ENCODE data around the gene GNG4.

- RAMPAGE, long total RNA: no peak
- RRBS: no CpG with 5 or more reads among the region's 2 CpGs
PRO-cap:
- standard: no peak
- CoPRO, capped RNA only, 2 experiments: no peak in any of the 2 experiments
- CoPRO, capped and uncapped RNA, 2 experiments: no peak in any of the 2 experiments
- CoPRO, uncapped RNA only, 2 experiments: no peak in any of the 2 experiments
CAGE:
- cytosol, long polyA plus RNA: no peak
- long polyA plus RNA: no peak
- nucleolus, long total RNA: no peak
- nucleus, long polyA plus RNA: no peak
These were observed 25.5 kb downstream of the ARID4B start for GRCh38 chr1:235302396-235302956.

GRCh38 chr1:235309640-235310420 is 18.1 kb downstream of the ARID4B start:
- RAMPAGE, long total RNA: no peak
- RRBS: no CpG with 5 or more reads among the region's 8 CpGs
PRO-cap:
- standard: no peak
- CoPRO, capped RNA only, 2 experiments: no peak in any of the 2 experiments
- CoPRO, capped and uncapped RNA, 2 experiments: no peak in any of the 2 experiments
- CoPRO, uncapped RNA only, 2 experiments: no peak in any of the 2 experiments
CAGE:
- cytosol, long polyA plus RNA: no peak
- long polyA plus RNA: no peak
- nucleolus, long total RNA: no peak
- nucleus, long polyA plus RNA: no peak

DNA sequence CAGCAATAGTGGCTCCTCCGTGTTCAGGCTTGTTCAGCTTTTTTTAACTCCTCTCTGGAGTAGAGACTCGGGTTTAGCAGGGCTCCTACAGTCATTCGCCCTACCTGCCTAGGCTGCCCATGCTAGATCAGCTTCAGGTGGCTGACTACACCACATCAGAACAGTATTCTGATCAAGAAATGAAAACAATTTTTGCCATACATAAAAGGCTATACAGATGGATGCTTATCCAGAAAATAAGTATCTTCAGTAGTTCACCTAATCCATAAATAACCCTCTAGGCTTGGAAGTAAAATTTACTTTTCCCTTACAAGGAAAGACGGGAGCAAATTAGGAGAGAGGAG is 14.6 kb downstream of the ARID4B start:
- RAMPAGE, long total RNA: no peak
- RRBS: no CpG with 5 or more reads among the region's 4 CpGs
PRO-cap:
- standard: no peak
- CoPRO, capped RNA only, 2 experiments: no peak in any of the 2 experiments
- CoPRO, capped and uncapped RNA, 2 experiments: no peak in any of the 2 experiments
- CoPRO, uncapped RNA only, 2 experiments: no peak in any of the 2 experiments
CAGE:
- cytosol, long polyA plus RNA: no peak
- long polyA plus RNA: no peak
- nucleolus, long total RNA: no peak
- nucleus, long polyA plus RNA: no peak

DNA sequence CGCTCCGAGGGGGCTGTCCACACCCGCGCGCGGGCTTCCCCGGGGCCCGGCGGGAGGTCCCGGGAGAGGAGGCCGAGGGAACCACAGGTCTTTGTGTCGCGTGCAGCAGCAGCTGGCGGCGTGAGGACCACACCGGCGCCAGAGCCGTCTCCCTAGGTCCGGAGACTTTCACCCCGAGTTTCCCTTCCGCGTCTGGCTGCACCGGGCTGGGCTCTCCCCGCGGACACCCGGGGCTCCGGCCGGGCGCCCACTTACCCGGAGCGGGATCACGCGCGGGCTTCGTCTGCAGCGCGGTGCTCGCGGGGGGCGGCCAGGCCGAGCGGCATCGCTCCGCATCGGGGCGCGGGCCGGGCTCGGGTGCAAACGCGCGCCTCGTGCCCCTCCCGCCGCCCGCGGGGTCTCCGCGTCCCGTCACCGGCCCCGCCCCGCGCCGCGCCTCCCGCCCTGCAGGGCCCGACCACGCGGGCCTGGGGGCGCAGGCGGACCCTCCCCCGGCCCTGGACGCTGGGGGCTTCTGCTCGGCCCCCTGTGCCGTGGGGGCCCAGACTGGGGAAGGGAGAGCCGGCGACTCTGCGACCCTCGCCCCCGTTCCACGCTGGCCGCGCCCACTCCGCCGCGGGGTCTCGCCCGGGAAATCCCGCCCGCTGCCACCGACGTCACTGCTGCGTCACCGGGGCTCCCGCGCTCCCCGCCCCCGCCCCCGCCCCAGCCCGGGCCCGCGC is at the start of gene GNG4:
Gene GNG4, minus strand, starts transcription at position 378 of the 722 bp plus-strand sequence.
- RAMPAGE, long total RNA: no peak
- RRBS: 50% methylated on average over 86 of the region's 103 CpGs
PRO-cap:
- standard: no peak
- CoPRO, capped RNA only, 2 experiments: no peak in any of the 2 experiments
- CoPRO, capped and uncapped RNA, 2 experiments: no peak in any of the 2 experiments
- CoPRO, uncapped RNA only, 2 experiments: no peak in any of the 2 experiments
CAGE:
- cytosol, long polyA plus RNA: no peak
- long polyA plus RNA: no peak
- nucleolus, long total RNA: no peak
- nucleus, long polyA plus RNA: no peak

GRCh38 chr1:235938535-235939266 is 72.0 kb upstream of the LYST start:
- RAMPAGE, long total RNA: no peak
- RRBS: no CpG with 5 or more reads among the region's 7 CpGs
PRO-cap:
- standard: no peak
- CoPRO, capped RNA only, 2 experiments: no peak in any of the 2 experiments
- CoPRO, capped and uncapped RNA, 2 experiments: no peak in any of the 2 experiments
- CoPRO, uncapped RNA only, 2 experiments: no peak in any of the 2 experiments
CAGE:
- cytosol, long polyA plus RNA: no peak
- long polyA plus RNA: no peak
- nucleolus, long total RNA: no peak
- nucleus, long polyA plus RNA: no peak

GRCh38 chr1:236120546-236121393 is 21.6 kb upstream of the GPR137B start:
- RAMPAGE, long total RNA: no peak
- RRBS: no CpG with 5 or more reads among the region's 17 CpGs
PRO-cap:
- standard: no peak
- CoPRO, capped RNA only, 2 experiments: no peak in any of the 2 experiments
- CoPRO, capped and uncapped RNA, 2 experiments: no peak in any of the 2 experiments
- CoPRO, uncapped RNA only, 2 experiments: no peak in any of the 2 experiments
CAGE:
- cytosol, long polyA plus RNA: no peak
- long polyA plus RNA: no peak
- nucleolus, long total RNA: no peak
- nucleus, long polyA plus RNA: no peak

DNA sequence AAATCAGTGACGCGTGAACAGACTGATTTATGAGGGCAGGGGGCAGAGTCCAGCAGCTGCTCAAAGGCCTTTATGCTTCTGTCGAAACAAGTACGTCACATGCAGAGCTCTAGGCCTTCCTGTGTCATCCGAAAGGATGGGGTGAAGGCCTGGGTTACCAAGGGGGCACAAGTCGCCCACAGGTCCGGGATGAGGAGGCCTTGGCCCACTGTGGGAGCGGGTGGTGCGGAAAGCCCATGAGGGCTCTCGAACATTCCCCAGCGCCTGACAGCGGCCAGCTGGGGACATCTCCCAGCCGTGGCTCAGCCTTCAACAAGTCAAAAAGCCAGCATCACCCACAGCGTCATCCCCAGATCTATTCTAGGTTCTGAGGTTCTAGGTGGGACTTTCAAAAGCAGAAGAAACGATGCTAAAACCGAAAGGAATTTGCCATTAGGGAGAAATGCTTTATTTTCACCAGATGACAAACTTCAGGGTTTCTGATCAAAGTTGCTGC is 17.4 kb downstream of the GPR137B start:
- RAMPAGE, long total RNA: no peak
- RRBS: no CpG with 5 or more reads among the region's 16 CpGs
PRO-cap:
- standard: no peak
- CoPRO, capped RNA only, 2 experiments: no peak in any of the 2 experiments
- CoPRO, capped and uncapped RNA, 2 experiments: no peak in any of the 2 experiments
- CoPRO, uncapped RNA only, 2 experiments: no peak in any of the 2 experiments
CAGE:
- cytosol, long polyA plus RNA: no peak
- long polyA plus RNA: no peak
- nucleolus, long total RNA: no peak
- nucleus, long polyA plus RNA: no peak

DNA sequence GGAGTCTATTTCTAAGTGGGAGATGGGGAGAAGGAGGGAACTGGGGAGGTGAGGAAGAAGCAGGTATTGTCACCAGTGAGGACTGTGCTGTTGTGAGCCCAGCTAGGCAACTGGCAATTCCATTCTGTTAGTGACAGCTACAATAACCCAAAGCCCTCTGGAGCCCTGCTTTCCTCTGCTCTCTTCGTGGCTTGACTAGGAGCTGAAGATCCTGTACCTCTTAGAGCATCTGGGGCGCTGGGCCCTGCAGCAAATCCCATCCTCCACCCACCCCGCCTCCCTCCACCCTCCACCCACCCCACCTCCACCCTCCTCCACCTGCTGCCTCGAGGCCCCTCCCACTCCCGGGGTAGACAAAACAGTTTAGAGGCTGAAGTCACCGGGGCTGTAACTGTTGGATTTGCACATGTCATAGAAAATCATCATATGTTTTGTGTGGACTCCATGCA is 28.5 kb upstream of the LGALS8 start:
- RAMPAGE, long total RNA: no peak
- RRBS: no CpG with 5 or more reads among the region's 6 CpGs
PRO-cap:
- standard: no peak
- CoPRO, capped RNA only, 2 experiments: no peak in any of the 2 experiments
- CoPRO, capped and uncapped RNA, 2 experiments: no peak in any of the 2 experiments
- CoPRO, uncapped RNA only, 2 experiments: no peak in any of the 2 experiments
CAGE:
- cytosol, long polyA plus RNA: no peak
- long polyA plus RNA: no peak
- nucleolus, long total RNA: no peak
- nucleus, long polyA plus RNA: no peak

DNA sequence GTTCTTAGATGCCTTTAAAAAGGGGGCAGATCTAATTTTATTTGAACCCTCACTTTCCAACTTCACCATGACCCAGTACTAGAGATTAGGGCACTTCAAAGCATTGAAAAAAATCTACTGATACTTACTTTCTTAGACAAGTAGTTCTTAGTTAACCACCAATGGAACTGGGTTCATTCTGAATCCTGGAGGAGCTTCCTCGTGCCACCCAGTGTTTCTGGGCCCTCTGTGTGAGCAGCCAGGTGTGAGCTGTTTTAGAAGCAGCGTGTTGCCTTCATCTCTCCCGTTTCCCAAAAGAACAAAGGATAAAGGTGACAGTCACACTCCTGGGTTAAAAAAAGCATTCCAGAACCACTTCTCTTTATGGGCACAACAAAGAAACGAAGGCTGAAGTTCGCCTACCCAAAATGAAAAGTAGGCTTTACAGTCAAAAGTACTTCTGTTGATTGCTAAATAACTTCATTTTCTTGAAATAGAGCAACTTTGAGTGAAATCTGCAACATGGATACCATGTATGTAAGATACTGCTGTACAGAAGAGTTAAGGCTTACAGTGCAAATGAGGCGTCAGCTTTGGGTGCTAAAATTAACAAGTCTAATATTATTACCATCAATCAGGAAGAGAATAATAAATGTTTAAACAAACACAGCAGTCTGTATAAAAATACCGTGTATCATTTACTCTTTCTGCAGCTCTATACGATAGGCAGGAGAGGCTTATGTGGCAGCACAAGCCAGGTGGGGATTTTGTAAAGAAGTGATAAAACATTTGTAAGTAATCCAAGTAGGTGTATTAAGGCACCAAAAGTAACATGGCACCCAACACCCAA is 26.4 kb downstream of the LGALS8 start:
- RAMPAGE, long total RNA: no peak
- RRBS: no CpG with 5 or more reads among the region's 8 CpGs
PRO-cap:
- standard: no peak
- CoPRO, capped RNA only, 2 experiments: no peak in any of the 2 experiments
- CoPRO, capped and uncapped RNA, 2 experiments: no peak in any of the 2 experiments
- CoPRO, uncapped RNA only, 2 experiments: peak in 1 of 2 experiments; most common plus-strand start position 612 of the sequence (in 1); most common minus-strand start position 516 of the sequence (in 1)
CAGE:
- cytosol, long polyA plus RNA: no peak
- long polyA plus RNA: no peak
- nucleolus, long total RNA: no peak
- nucleus, long polyA plus RNA: no peak

DNA sequence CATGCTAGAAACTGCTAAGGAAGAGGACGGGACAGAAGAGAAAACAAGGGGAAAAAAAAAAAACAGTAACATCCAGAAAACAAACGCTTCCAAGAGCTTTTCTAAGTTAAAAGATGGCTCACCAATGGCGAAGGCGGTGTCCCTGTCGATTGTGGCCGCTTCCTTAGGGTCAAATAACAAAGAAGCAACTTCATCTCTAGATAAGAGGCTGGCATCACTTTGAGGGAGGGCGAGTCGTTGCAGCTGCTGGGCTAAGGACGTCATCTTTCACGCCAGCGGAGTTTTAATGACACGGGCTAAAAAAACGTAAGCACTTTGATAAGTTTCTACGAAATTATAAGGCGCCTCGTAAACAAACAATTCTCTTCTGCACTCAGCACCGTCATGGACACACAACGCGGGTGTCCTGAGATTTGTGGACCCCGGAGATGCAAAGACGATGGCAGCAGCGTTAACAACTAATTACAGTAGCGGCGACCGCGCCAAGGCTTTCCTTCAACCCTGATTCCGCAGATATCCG is 424 bp downstream of the HEATR1 start:
- RAMPAGE, long total RNA: no peak
- RRBS: 1% methylated on average over 5 of the region's 28 CpGs
PRO-cap:
- standard: unidirectional peak, plus-strand start at position 214 of the sequence
- CoPRO, capped RNA only, 2 experiments: no peak in any of the 2 experiments
- CoPRO, capped and uncapped RNA, 2 experiments: no peak in any of the 2 experiments
- CoPRO, uncapped RNA only, 2 experiments: no peak in any of the 2 experiments
CAGE:
- cytosol, long polyA plus RNA: no peak
- long polyA plus RNA: no peak
- nucleolus, long total RNA: no peak
- nucleus, long polyA plus RNA: no peak

DNA sequence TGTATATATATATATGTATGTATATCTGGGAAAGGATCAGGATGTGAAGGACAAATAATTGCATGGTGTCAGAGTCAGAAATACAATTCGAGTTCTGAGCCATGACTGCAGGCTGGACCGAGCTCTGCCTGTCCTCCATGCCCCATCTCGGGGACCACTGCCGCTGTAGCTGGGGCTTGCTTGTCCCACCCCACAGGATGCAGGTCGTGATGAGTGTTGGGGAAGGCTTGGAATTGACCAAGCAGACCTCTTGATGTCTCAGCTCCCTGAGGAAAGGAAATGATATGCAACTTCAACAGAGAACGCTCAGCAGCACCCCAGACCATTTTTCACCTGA is 23.0 kb downstream of the ACTN2 start:
- RAMPAGE, long total RNA: no peak
- RRBS: no CpG with 5 or more reads among the region's 6 CpGs
PRO-cap:
- standard: no peak
- CoPRO, capped RNA only, 2 experiments: no peak in any of the 2 experiments
- CoPRO, capped and uncapped RNA, 2 experiments: no peak in any of the 2 experiments
- CoPRO, uncapped RNA only, 2 experiments: no peak in any of the 2 experiments
CAGE:
- cytosol, long polyA plus RNA: no peak
- long polyA plus RNA: no peak
- nucleolus, long total RNA: no peak
- nucleus, long polyA plus RNA: no peak

GRCh38 chr1:236997164-236998400 is 6.7 kb downstream of the MT1HL1 start:
- RAMPAGE, long total RNA: no peak
- RRBS: no CpG with 5 or more reads among the region's 28 CpGs
PRO-cap:
- standard: no peak
- CoPRO, capped RNA only, 2 experiments: no peak in any of the 2 experiments
- CoPRO, capped and uncapped RNA, 2 experiments: no peak in any of the 2 experiments
- CoPRO, uncapped RNA only, 2 experiments: no peak in any of the 2 experiments
CAGE:
- cytosol, long polyA plus RNA: no peak
- long polyA plus RNA: no peak
- nucleolus, long total RNA: no peak
- nucleus, long polyA plus RNA: no peak

DNA sequence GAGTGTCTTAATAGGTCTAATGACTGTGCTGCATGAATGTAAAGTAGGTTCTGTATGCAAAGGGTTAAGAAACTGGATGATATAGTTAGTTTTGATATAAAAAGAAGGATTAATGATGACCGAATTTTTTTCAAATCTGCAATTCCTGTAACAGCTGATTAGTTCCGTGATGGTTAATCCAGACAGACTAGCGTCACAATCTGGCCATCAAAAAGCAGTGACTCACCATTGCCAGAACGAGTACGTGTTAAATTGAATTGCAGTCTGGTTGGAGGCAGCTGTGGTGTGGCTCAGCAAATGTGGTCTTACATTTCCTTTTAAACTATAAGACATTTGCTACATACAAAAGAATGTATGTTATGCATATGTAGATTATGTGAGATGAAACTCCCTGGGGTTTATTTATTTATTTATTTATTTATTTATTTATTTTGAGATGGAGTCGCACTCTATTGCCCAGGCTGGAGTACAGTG is 139.8 kb downstream of the RYR2 start:
- RAMPAGE, long total RNA: no peak
- RRBS: no CpG with 5 or more reads among the region's 6 CpGs
PRO-cap:
- standard: no peak
- CoPRO, capped RNA only, 2 experiments: no peak in any of the 2 experiments
- CoPRO, capped and uncapped RNA, 2 experiments: no peak in any of the 2 experiments
- CoPRO, uncapped RNA only, 2 experiments: no peak in any of the 2 experiments
CAGE:
- cytosol, long polyA plus RNA: no peak
- long polyA plus RNA: no peak
- nucleolus, long total RNA: no peak
- nucleus, long polyA plus RNA: no peak

GRCh38 chr1:237287676-237288537 is 245.9 kb downstream of the RYR2 start:
- RAMPAGE, long total RNA: no peak
- RRBS: no CpG with 5 or more reads among the region's 8 CpGs
PRO-cap:
- standard: no peak
- CoPRO, capped RNA only, 2 experiments: no peak in any of the 2 experiments
- CoPRO, capped and uncapped RNA, 2 experiments: no peak in any of the 2 experiments
- CoPRO, uncapped RNA only, 2 experiments: no peak in any of the 2 experiments
CAGE:
- cytosol, long polyA plus RNA: no peak
- long polyA plus RNA: no peak
- nucleolus, long total RNA: no peak
- nucleus, long polyA plus RNA: no peak

GRCh38 chr1:237817164-237817711 is 73.5 kb downstream of the ZP4 start:
- RAMPAGE, long total RNA: no peak
- RRBS: no CpG with 5 or more reads among the region's 2 CpGs
PRO-cap:
- standard: no peak
- CoPRO, capped RNA only, 2 experiments: no peak in any of the 2 experiments
- CoPRO, capped and uncapped RNA, 2 experiments: no peak in any of the 2 experiments
- CoPRO, uncapped RNA only, 2 experiments: no peak in any of the 2 experiments
CAGE:
- cytosol, long polyA plus RNA: no peak
- long polyA plus RNA: no peak
- nucleolus, long total RNA: no peak
- nucleus, long polyA plus RNA: no peak

- RAMPAGE, long total RNA: no peak
- RRBS: no CpG with 5 or more reads among the region's 14 CpGs
PRO-cap:
- standard: no peak
- CoPRO, capped RNA only, 2 experiments: no peak in any of the 2 experiments
- CoPRO, capped and uncapped RNA, 2 experiments: no peak in any of the 2 experiments
- CoPRO, uncapped RNA only, 2 experiments: no peak in any of the 2 experiments
CAGE:
- cytosol, long polyA plus RNA: no peak
- long polyA plus RNA: no peak
- nucleolus, long total RNA: no peak
- nucleus, long polyA plus RNA: no peak
These were observed 333.3 kb downstream of the CHRM3 start for GRCh38 chr1:239719515-239720231.

DNA sequence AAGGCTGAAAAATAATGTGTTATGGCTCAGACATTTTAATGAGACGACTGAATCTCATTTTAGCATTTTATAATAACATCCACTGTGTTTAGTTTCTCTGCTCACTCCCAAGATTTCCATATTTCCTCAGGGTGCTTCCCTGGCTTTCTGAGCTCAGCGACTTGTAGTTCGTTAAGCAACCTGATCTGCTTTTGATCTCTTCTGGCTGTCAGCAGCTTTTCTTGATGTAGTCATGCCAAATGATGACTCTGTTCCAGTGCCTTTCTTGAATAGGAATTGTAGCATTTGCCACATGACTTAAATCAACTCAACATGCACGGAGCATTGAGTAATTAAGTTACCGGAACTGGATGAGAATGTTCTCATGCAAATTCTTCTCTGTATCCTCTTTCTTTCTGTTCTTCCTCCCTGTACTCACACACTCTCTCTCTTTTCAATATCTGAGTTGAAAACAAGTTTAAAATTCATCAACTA is 246.1 kb downstream of the FMN2 start:
- RAMPAGE, long total RNA: no peak
- RRBS: no CpG with 5 or more reads among the region's 5 CpGs
PRO-cap:
- standard: no peak
- CoPRO, capped RNA only, 2 experiments: no peak in any of the 2 experiments
- CoPRO, capped and uncapped RNA, 2 experiments: no peak in any of the 2 experiments
- CoPRO, uncapped RNA only, 2 experiments: no peak in any of the 2 experiments
CAGE:
- cytosol, long polyA plus RNA: no peak
- long polyA plus RNA: no peak
- nucleolus, long total RNA: no peak
- nucleus, long polyA plus RNA: no peak

DNA sequence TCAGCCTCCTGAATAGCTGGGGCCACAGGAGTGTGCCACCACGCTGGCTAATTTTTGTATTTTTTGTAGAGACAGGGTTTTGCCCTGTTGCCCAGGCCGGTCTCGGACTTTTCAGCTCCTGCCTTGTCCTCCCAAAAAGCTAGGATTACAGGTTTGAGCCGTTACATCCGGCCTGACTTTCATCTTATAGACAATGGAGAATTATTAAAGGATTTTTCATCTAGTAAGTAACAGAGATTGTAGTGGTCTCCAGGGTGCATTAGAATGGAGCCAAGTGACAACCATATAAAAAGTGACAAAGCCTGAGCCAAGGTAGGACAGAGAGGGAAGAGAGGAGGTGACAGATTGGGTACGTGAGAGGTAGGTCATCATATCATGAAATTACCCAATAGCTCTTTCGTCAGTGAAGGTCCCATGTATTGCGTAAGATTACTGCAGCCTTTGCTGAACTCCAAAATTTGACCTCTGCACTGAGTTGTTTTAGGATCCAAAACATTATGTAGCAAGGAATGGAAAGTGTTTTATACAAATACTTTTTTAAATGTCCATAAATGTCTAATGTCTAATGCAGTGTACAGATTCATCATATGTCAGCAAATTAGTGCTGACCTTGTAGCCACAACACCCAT is 37.7 kb upstream of the GREM2 start:
- RAMPAGE, long total RNA: no peak
- RRBS: 4% methylated on average over 2 of the region's 8 CpGs
PRO-cap:
- standard: no peak
- CoPRO, capped RNA only, 2 experiments: no peak in any of the 2 experiments
- CoPRO, capped and uncapped RNA, 2 experiments: no peak in any of the 2 experiments
- CoPRO, uncapped RNA only, 2 experiments: no peak in any of the 2 experiments
CAGE:
- cytosol, long polyA plus RNA: no peak
- long polyA plus RNA: no peak
- nucleolus, long total RNA: no peak
- nucleus, long polyA plus RNA: no peak

All from K562 (cell line).